Natural killer cell (primary cell): ENCODE results near the gene C18orf21.

DNA sequence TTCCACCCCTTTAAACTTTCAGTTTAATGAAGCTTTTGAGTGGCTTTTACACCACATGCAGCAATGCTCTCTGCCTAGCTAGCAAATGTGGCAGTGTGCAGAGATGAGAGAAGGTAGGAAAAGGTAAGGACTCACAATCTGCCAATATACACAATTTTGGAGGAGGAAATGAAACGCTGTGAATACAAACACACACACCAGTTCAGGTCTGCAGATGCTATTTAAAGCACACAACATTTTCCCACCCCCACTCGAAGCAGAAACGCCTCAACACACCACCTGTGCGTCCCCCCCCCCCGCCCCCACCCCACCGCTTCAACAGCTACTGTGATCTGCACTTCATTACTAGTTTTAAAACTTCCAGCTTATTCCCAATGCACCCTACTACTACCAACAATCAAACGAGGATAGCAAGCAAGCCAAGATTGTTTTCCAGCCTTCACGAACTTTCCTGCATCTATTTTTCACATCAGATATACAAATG, 2.0 kb downstream of the GAREM1 start:
- PRO-cap = no peak

DNA sequence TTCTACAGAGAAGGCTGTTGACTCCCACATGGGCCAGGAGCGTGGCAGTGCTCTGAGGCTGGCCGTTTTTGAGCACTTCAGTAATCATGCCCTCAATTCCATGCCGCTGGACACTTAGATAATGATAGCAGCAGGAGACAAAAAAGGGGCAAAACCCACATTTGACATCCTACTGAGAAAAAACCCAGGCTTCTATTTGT, 51.8 kb downstream of the KLHL14 start:
- PRO-cap = no peak

GRCh38 chr18:34330410-34330711, 105.6 kb upstream of the NOL4 start:
- PRO-cap = no peak

- PRO-cap = no peak
These were observed 50.4 kb upstream of the DTNA start for GRCh38 chr18:34659627-34660146.

- PRO-cap = no peak
These were observed 2.4 kb upstream of the DTNA start for GRCh38 chr18:34707703-34708191.

DNA sequence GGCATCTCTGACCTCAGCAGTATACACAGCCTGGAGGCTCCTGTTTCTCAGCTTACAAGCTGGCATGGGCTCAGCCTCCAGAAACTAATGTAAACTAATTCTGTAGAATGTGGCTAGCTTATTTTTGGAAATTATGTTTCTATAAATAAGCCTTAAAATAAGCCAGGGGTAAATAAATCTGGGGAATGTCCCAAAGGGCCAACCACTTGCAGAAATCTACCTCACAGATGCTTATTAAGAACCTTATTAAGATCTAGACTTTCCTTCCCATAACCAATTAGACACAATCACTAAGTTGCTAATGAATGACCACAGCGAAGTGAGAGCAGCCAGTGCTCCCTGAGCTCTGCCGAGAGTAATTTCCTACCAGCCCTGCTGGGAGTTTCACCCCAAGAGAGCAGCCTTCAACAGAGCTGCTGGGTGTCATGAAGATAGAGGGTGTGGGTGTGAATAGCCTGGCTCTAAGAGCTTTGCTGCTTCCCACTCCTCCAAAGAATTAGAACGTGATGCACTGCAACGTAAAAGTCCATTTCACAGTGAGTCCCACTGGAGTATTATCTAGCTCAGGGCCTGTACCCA, 112.0 kb downstream of the DTNA start:
- PRO-cap = no peak

DNA sequence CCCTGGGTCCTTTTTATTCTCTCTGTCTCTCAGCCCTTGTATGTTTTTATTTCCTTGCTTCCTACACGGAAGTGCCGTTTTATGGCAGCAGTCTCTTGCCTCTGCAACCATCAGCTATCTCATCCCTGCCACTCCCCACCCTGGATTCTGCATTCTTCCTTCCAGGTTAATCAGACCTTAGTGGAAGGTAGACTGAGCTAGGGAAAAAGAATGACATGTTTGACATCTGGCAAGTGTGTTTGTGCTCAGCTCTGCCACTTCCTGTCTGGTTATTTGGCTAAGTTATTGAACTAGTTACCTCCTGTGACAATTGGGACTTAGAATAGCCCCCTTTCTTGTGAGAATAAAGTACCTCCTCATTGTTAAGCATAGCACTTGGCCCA, 11.0 kb upstream of the MAPRE2 start:
- PRO-cap = unidirectional peak, minus-strand start at position 267 of the sequence

GRCh38 chr18:35041961-35042372, 754 bp downstream of the MAPRE2 start:
- PRO-cap = bidirectional peak, plus-strand start at chr18:35042252, minus-strand start at chr18:35042130

DNA sequence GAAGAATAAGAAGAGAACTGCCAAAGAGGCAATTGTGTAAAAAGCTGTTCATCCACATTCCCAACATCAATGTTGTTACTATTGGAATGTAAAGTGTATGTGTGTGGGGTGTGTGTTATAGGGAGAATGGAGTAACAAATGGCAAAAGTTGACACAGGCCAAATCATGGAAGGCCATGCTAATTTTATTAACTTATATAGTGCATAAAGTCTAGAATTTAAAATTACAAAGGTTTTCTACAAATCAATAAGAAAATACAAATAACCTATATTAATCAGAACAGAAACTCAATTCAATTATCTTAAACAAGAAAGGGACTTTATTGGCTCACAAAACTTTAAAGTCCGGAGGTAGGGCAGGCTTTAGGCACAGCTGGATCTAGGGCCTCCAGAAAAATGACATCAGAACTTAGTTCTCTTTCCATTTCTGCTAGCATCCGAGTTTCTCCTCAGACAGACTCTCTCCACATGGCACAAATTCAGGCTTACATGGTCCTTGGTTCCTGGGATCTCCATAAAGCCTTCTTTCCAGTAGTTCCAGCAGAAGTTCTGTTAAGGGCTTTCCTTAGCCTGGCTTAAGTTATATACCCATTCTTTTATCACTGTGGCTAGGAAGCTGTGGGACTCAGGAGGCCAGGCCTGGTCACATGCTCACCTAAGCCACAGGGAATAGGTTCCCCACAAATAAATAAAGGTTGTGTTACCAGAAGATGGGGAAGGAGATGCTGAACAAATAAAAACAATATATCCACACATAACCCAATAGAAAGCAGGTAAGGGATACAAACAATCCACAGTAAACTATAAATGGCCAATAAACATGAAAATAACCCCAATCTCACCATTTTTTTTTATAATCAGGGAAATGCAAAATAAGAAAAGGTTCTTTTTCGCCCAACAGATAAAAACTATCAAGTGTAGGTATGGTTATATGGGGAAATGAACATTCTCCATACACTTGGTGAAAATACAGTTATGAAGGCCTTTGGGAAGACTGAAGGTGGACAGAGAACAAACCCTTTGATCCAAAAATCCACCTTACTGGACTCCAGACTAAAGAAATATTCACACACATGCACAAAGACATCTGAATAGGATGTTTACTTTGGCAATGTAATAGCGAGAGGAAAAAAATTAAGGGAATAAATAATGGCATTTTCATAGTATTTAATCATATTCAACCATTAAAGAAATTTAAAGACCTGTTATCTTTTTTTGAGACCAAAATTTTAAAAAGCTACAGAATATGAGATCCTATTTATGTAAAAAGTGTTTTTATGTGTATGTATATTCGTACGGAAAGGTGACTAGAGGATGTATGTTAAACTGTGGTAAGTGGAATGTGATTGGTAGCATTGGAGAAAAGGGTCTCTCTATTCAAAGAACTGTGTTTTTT, 11.7 kb downstream of the ZNF24 start:
- PRO-cap = no peak

DNA sequence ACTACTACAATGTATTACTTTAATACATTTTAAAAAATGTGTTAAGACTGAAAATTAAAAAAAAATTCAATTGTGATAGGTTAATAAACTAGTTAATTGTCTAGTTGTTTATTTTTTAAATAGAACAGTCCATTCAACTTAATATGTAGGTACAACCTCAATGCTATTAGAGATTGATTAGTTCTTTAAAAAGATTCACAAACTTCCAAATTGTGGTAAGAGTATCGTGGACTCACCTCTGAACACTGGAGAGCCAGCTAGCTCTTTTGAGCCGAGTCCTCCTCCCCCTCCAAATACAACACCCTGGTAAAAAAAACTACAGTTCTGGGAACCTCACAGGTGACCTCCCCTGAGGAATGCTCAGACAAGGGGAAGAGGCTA, 8.5 kb downstream of the ZNF24 start:
- PRO-cap = no peak

DNA sequence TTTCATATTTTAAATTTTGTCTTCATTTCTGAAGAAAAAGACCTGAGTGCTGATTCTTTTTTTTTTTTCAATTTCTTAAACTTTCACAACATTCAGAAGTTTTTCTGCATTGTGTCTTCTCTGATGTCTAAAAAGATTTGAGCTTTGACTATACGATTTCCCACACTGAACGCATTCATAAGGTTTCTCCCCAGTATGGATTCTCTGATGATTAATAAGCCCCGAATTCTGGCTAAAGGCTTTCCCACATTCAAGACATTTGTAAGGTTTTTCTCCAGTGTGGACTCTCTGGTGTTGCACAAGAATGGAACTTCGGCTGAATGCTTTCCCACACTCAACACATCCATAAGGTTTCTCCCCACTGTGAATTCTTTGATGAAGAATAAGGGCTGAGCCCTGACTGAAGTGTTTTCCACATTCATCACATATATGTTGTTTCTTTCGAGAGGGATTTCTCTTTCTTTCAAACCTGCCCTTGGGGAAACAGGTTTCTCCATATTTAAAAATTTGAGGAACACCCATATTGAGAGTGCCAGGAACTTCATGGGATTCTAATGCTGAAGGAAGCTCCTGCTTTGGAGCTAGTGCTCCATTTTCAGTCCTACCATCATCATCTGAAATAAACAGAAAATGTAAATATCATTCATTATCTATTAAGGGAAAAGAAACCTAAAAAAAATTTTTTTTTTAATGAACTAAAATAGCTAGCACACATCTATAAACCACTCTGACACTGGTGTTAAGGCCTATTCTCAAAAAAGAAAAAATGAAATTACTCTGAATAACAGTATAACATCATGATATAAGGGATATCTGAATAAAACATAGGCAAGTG, 6.8 kb downstream of the ZNF24 start:
- PRO-cap = no peak

GRCh38 chr18:35412517-35412944, 35.4 kb upstream of the ZNF396 start:
- PRO-cap = no peak

- PRO-cap = no peak
These were observed 20.3 kb downstream of the INO80C start for GRCh38 chr18:35477422-35477921.

GRCh38 chr18:35477922-35478980, 19.5 kb downstream of the INO80C start:
- PRO-cap = no peak

DNA sequence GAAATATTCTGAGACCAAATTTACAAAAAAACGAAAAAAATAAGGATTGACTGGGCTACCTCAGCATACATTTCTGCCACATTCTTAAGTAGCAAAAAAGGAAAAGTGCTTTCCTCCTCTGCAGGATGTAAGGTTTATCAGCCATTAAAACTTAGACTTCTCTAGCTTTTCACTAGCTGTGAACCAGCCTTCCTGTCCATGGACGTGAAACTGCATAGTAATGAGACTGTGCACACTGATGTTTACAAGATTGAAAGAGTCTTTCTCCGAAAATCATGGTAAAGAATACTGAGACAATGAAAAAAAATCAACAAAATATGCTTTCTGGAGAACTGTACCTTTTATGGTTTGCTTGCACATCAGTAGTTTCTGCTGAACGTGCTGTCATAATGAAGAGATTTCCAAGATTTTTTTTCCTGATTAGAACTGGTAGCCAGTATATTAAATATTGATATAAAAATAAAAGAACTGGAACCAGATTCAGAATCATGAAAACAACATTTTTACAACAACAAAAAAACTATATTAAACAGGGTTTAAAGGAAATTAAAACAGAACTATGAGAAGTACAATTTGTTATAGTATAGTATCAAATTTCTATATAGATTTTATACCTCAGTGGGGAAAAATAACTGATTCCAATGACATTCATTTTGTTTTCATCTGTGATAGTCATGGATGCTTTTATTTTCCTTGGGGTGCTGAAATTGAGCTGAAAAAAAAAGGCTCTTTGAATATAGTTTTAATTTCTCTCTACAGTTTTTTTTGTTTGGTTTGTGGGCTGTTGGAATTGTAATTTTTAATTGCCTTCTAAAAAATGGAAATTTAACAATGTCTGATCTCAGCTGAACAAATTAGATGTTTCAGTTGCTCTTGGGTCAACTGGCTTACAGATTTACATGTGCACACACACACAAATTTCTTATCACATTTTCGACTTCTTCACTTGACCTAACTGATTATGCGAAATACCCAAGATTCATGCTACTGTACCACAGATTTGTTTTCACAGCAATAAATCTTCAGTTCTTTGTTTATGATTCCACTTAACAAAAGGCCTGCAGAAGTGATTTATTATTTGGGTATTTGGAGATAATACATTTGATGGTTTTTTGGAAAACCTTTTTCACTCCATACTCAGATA, 128.6 kb downstream of the GALNT1 start:
- PRO-cap = no peak

- PRO-cap = no peak
These were observed 190.0 kb downstream of the GALNT1 start for GRCh38 chr18:35771532-35771926.

DNA sequence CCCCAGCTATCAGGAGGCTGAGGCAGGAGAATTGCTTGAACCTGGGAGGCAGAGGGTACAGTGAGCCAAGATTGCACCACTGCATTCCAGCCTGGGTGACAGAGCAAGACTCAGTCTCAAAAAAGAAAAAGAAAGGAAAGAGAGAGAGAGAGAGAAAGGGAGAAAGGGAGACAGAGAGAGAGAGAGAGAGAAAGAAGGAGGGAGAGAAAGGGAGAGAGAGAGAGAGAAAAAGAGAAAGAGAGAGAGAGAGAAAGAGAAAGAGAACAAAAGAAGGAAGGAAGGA, 141.9 kb upstream of the C18orf21 start:
- PRO-cap = no peak

DNA sequence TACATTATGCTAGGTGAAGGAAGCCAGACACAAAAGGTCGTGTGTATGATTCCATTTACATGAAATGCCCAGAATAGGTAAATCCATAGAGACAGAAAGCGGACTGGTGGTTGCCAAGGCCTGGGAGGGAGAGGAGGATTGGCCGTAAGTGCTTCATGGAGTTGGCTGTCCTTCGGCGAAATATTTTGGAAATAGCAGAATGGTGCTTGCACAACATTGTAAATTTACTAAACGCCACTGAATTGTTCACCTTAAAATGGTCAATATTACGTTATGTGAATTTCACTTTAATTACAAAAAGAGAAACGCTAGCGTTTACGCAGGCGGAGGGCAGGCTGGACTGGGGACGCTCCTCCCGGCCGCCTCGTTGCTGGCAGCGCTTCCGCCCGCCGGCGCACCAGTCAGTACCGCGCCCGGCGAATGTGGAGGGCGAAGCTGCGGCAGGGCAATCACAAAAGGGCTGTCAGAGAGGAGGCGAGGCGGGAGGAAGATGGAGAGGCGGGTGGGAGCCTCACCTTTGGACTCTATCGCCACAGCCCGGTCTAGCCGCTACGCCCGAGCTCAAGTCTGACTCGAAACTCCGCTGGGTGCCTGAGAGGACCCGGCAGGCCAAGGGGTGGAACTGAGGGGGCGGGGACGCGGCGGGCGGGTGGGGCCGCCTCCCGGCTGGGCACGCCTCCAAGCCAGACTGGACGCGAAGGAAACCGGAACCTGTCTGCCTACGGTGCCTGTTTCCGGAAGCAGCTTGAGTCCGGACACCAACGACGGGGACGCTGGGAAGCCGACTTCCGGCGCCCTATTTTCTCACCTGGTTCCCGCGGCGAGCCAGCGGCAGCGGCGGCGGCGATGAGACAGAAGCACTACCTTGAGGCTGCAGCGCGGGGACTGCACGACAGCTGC, at the start of gene C18orf21:
TSS of gene C18orf21 (plus strand) at position 797 of the 900 bp plus-strand sequence.
- PRO-cap = bidirectional peak, plus-strand start at position 754 of the sequence, minus-strand start at position 569 of the sequence

GRCh38 chr18:36107688-36108326, 21.3 kb downstream of the SLC39A6 start:
- PRO-cap = no peak

DNA sequence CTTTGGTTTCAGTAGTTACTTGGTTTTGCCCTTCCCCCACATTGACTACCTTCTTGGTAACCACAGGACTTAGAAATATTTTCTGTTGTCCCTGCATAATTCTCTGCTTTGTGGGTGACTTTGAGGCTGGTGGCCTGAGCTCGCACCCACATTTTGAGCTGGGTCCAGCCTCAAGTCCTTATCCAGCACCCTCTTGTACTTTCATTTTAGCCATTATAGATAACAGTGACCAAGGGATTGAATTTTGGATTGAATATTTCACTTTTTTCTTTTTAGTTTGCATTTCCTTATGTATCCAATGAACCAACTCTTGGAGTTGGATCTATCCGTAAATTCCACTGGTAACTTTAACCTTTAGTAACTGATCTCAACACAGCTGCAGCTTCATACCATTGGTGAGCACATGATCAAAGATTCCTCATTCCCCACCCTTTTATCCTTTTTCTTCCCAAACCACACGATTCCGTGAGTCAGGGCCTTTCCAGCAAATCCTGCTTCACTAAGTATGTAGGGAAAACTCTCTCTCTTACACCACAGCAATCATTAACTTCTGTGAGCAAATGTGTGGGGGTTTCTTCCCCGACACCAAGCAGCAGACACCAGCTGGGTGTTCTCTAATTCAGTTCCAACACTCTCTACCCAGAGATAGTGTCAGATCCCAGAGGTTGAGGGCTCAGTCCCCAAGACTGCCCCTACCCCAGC, 23.4 kb downstream of the ELP2 start:
- PRO-cap = no peak